Colon Carcinoma Metastatic in the Lung (tissue), 2 donors: ENCODE data around the gene RASGRF1.

DNA sequence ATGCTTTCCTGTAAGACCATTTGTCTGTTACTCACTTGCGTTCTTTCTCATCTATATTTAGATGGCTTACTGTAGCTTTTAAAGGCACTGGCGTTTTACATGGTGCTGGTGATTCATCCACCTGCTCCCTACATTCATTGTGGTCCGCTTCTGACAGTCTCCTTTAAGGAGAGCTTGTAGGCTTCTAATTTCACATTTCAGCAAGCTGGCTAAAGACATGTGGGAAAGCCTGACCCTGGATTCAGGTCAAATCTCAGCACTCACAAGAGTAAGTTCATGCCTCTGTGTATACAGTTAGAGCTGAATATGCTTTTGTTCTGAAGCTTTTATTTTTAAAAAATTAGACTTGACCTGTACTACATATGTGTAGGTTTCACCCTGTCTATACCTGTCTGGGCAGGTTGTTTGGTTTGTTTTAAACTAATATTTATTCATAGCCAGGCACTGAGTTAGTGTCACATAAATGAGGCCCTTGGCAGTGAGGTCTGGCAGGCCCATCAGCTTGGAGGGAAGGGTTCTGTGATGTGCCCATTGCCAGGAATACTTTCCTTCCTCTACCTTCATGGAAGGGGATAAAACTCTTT lies 1.8 kb downstream of the DNAJA4 start:
- PRO-cap, 2 experiments, result no peak in any of the 2 experiments

GRCh38 chr15:78811844-78812526 lies 721 bp upstream of the ADAMTS7 start:
- PRO-cap, 2 experiments, result no peak in any of the 2 experiments

DNA sequence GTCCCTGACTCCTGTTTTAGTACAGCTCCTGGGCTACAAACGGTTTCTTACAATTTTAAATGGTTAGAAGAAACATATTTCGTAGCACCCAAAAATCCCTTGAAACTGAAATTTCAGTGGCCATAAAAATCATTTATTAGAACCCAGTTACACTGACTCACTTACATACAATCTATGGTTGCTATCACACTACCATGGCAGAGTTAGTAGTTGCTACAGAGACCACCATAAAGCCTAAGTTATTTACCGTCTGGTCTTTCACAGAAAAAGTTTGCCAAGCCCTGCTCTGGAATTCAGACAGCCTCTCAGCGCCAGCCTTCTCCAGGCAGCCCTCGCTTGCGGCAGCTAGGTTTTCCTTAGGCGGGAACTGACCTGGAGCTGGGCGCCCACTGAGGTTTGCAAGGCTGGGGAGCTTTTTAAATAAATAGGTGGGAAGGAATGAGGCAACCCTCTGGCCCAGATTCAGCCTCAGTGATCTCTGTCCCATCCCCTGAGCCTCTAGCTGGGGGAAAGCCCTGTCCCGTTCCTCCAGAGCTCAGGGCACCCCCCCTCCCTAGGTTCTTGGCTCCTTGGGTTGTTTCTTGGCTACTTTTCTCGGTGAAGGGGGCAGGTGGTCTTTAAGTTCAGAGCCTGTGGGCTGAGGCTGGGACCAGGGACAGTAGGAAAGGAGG lies 1.2 kb downstream of the CTSH start:
- PRO-cap, 2 experiments, result no peak in any of the 2 experiments

- PRO-cap, 2 experiments, result no peak in any of the 2 experiments
Measured at GRCh38 chr15:78950255-78950734, 5.4 kb upstream of the CTSH start.

- PRO-cap, 2 experiments, result no peak in any of the 2 experiments
Measured at GRCh38 chr15:78985876-78986331, 41.1 kb upstream of the CTSH start.

GRCh38 chr15:78992700-78993085 lies 47.8 kb upstream of the CTSH start:
- PRO-cap, 2 experiments, result no peak in any of the 2 experiments

DNA sequence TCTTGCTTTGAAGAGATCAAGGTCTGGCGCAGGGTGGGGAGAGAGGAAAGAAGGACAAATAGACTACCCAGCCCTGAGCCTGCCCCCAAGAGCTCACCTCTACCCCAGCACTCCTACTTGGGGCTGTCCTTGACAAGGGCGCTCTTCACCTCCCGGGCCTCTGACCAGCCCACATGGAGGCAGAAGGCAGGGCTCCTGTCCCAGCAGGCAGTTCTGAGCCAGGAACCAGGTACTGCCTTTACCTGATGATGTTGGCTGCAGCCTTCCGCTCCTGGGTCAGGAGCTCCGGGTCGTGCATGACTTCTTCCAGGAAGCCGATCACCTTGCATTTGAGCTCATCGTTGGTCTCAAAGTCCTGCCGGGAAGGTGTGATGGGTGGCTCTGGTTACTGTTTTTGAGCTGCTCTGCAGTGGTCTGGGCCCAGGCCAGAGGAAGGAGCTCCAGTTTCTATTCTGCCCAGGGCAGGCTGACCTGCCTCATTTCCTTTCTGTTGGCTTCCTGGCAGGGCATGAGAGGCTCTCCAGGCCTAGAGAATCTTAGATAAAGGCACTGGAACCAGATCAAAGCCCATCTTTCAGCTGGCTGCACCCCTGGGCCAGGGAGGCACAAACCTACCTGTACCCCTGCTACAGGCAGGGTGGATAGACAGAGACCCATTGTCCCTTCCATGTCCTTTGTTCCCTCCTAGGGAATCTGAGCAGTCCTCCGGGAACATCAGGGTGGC lies 53.2 kb upstream of the CTSH start:
- PRO-cap, 2 experiments, result no peak in any of the 2 experiments

DNA sequence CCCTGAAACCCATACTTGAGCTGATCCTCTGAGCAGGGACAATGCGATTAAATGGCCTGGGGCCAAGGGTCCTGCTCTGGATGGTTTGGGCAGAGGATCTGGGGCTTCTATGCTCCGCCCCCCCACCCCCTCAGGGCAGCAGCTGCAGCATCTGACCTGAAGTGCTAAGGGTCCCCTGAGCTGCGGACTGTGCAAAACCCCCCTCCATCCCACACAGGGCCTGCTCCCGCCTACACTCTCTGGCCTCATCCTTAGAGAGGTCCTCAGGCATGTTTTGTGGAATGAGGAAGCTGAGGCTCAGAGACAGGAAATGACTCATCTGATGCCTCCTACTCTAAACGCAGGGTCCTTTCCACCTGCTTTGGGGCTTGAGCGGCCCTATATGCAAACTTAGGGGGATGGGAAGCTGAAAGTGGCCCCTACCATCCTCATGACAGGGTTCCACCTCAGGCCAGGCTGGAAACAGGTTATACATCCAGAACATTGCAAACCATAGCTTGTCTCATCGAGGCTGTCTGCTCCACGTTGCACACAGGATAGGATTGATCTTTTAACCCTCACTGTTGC lies 59.5 kb upstream of the CTSH start:
- PRO-cap, 2 experiments, result peak in 1 of 2 experiments; most common minus-strand start position 241 of the sequence (in 1)

DNA sequence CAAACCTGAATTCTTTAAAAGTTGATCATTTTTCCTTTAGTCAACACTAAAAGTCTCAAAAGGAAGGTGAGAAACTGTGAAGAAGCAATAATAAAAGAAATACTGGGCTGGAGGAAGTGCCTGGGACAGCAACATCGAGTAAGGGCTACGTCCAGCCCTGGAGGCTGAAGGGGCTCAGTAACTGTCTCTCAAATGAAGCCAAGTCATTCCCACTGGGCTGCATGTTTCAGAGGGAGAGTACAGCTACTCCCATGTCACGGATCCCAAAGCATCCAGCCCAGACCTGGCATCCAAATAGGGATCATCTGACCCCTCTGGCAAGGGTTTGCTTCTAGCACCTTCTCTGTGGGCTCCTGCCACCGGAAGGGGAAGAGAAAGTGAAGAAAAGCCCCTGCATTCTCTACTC lies 64.4 kb upstream of the CTSH start:
- PRO-cap, 2 experiments, result no peak in any of the 2 experiments

GRCh38 chr15:79078695-79079558 lies 11.7 kb downstream of the RASGRF1 start:
- PRO-cap, 2 experiments, result no peak in any of the 2 experiments

- PRO-cap, 2 experiments, result no peak in any of the 2 experiments
Measured at GRCh38 chr15:79089755-79090939, at the start of gene RASGRF1. Gene RASGRF1, minus strand, starts transcription at chr15:79090780.

- PRO-cap, 2 experiments, result no peak in any of the 2 experiments
Measured at GRCh38 chr15:79886091-79886595, 10.7 kb downstream of the MTHFS start.

- PRO-cap, 2 experiments, result peak in 1 of 2 experiments; most common plus-strand start chr15:80072568 (in 1)
Measured at GRCh38 chr15:80072103-80073186, 13.0 kb downstream of the ZFAND6 start.

DNA sequence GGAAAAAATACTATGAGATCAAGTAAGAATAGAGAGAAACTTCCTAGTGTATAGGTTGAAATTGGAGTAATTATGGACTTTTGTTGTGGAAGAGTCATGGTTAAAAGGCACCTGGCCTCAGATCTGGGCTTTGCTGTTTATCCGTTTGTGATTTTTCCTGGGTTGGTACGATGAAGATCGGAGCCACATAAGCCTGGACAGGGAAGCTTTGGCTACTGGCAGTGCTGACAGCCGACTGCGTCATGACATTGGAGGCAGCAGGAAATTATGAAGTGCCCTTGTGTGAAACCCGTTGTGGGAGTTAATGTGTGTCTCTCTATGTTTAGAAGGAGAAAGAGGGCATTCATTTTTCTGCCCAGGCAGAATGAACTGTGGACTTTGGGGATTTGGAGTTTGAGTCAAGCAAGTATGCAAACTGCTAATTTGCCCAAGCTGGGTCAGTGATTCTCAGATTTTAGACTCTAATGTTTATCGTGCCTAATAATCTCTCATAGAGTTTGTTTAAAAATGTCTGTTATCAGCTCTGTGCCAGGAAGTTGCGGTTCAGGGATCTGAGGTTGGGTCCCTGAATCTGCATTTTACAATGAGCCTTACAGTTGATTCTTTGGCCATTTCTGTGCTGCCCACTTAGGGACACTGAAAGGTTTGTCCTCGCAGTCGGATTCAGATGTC lies 5.6 kb downstream of the CTXND1 start:
- PRO-cap, 2 experiments, result no peak in any of the 2 experiments

- PRO-cap, 2 experiments, result no peak in any of the 2 experiments
Measured at GRCh38 chr15:80502833-80503777, 98.9 kb downstream of the ARNT2 start.

- PRO-cap, 2 experiments, result no peak in any of the 2 experiments
Measured at GRCh38 chr15:80777012-80777642, 2.0 kb upstream of the CEMIP start.

- PRO-cap, 2 experiments, result peak in 1 of 2 experiments; most common minus-strand start chr15:80780713 (in 1)
Measured at GRCh38 chr15:80780398-80780766, 1.2 kb downstream of the CEMIP start.

DNA sequence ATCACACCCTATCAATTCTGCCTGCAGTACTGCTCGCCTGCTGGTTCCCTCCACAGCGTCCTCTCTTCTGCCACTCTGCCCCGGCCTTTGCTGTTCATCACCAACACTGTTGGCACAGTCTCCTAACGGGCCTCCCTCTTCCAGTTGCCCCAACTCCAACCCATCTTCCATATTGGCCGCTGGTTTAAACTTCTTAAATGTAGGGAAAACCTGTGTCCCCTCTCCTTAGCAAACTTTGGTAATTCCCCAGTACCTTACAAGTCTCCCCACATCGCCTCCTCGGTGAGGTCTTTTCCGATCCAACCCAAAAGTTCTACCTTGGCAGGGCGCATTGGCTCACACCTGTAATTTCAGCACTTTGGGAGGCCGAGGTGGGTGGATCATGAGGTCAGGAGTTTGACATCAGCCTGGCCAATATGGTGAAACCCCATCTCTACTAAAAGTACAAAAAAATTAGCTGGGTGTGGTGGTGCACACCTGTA lies 45.9 kb downstream of the MESD start:
- PRO-cap, 2 experiments, result no peak in any of the 2 experiments

DNA sequence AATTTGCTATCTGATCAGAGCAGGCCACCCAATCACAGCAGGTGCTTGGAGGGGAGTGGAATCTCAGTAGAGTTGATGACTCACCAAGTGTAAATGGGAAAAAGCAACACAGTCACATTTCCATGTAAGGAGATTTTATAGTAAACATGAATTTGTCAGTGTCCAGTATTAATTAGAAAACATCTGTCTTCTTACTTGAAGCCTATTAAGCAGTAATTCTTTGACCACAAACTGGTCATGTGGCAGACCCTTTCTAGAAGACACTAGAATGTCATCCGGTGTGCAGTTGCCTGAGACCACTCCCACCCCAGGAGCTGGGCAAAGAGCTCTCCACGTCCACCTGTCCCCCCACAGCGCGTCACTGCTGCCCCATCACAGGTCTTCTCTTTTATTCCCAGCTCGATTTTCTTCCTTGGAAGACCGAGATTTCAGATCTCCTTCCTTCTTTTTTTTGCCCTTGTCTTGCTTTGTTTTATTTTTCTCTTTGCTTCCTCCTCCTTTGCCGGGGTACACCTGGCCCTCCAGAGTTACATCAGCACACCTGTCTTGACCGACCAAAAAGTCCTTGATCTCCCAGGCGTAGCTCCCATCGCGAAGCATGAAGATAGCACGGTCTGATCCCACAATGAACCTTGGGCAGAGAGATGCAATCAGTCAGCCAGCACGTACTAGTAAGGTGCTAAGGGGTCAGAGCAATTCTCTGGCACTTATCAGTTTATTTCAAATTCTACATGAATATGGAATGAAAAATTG lies 10.6 kb downstream of the MESD start:
- PRO-cap, 2 experiments, result no peak in any of the 2 experiments

GRCh38 chr15:81024163-81024885 lies 23.6 kb downstream of the TLNRD1 start:
- PRO-cap, 2 experiments, result no peak in any of the 2 experiments